ENCODE measurements around the gene DAD1.

GRCh38 chr14:21262353-21262961 lies 6.8 kb downstream of the HNRNPC start:
- PRO-cap = no peak

- PRO-cap = no peak
Observed at GRCh38 chr14:21394746-21395349, 11.0 kb upstream of the SUPT16H start.

- PRO-cap = no peak
Observed at GRCh38 chr14:21525406-21526105, 590 bp downstream of the SALL2 start.

GRCh38 chr14:21852869-21853114 lies 179.2 kb upstream of the OR4E1 start:
- PRO-cap = unidirectional peak, plus-strand start at chr14:21853017

GRCh38 chr14:21913772-21914238 lies 240.2 kb upstream of the OR4E1 start:
- PRO-cap = unidirectional peak, plus-strand start at chr14:21914044

DNA sequence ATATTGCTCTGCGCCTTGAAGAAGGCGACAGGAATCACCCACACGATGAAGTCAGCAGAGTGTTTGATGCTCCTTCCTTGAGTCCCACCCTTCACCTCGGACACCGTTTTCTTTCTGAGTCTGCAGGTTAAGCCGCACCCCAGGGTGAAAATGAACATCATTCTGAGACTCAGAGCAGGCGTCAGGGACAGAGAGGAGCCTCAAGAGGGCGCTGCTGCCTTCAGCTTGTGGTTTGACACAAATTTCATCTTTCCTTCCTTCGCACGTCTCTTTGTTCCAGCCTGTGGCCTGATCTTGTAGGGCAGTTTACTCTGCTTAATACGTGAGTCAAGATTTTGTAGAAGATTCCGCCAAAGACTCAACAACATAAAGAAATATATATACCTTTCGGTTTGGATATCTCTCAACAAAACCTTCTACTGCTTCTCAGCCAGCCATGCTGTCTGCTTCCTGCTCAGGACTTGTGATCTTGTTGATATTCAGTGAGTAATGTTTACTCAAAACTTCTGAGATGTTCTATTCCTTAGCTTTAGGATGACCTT lies 329.2 kb upstream of the OR4E1 start:
- PRO-cap = bidirectional peak, plus-strand start at position 181 of the sequence, minus-strand start at position 102 of the sequence

DNA sequence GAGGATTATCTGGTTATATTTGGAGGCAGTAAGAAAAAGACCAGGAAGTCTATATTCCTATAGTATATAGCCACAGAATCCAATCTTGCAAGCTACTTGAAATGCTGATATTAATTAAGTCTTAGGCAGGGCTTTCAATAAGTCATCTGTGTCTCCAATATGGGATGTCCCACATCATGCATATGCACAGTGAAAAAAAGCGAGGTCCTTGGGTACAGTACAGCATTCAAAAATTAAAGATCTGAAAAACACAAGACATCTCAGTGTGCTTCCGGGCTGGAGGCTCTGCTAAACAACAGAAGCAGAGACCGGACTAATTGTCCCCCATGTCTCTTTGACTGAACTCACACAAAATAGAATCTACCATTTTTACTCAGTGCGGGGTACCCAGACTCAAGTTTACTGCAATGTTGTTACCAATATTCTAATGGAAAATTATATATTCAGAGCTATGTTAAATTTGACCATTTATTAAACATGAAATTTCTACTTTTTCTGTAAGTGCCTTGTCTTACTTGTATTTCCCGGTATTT lies 155.9 kb downstream of the DAD1 start:
- PRO-cap = unidirectional peak, plus-strand start at position 263 of the sequence

- PRO-cap = unidirectional peak, plus-strand start at chr14:22478879
Observed at GRCh38 chr14:22478630-22479102, 110.4 kb downstream of the DAD1 start.

GRCh38 chr14:22493147-22493497 lies 95.9 kb downstream of the DAD1 start:
- PRO-cap = unidirectional peak, plus-strand start at chr14:22493393

DNA sequence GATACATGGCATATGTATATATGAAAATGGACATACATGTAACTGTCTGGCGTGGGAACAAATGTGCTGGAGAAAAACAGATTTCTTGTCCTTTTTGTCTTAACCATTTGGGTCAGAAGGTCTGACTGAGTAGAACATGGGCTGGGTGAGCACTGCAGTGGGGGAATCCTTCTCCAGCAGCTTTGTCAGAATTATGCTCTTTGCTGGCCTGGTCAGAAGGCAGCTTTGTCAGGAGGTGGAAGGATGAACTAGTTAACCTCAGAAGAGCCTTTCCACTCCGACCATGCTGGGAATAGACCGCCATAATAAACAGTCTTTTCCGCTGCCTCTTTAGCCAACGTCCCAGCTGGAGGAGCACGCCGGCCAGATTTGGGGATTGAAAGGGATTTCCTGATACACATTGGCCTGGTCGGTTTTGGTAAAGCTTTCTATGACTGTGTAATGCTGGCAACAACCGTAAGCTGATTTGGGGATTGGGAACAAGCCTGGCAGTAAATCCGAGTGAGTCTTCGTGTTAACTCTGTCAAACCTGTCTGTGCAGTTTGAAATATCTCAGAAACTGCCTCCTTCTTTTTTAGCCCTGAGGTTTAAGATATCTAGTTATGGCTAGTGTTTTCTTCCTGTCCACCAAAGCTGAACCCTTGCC lies 87.1 kb downstream of the DAD1 start:
- PRO-cap = no peak

DNA sequence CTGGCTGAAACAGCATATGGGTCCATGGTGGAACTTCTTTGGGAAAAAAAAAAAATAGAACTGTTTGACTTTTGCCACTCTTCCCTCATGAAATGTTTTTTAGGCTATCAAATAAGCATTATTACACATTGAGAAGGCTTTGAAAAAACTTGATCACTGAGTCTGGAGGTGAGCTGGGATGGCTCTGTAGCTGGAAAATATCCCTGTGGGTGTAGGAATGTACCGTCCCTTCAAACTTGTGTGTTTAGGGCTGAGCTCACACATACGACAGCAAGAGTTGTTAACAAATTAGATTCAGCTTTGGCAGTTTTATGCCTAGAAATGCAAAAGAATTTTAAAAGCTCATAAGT lies 78.6 kb downstream of the DAD1 start:
- PRO-cap = unidirectional peak, minus-strand start at position 238 of the sequence

GRCh38 chr14:22516124-22516516 lies 72.9 kb downstream of the DAD1 start:
- PRO-cap = no peak

- PRO-cap = bidirectional peak, plus-strand start at chr14:22565752, minus-strand start at chr14:22565742
Observed at GRCh38 chr14:22565659-22566137, 23.3 kb downstream of the DAD1 start.

- PRO-cap = bidirectional peak, plus-strand start at chr14:22589498, minus-strand start at chr14:22589215
Observed at GRCh38 chr14:22588773-22589455, at the start of gene DAD1. Gene DAD1, minus strand, starts transcription at chr14:22589224.

DNA sequence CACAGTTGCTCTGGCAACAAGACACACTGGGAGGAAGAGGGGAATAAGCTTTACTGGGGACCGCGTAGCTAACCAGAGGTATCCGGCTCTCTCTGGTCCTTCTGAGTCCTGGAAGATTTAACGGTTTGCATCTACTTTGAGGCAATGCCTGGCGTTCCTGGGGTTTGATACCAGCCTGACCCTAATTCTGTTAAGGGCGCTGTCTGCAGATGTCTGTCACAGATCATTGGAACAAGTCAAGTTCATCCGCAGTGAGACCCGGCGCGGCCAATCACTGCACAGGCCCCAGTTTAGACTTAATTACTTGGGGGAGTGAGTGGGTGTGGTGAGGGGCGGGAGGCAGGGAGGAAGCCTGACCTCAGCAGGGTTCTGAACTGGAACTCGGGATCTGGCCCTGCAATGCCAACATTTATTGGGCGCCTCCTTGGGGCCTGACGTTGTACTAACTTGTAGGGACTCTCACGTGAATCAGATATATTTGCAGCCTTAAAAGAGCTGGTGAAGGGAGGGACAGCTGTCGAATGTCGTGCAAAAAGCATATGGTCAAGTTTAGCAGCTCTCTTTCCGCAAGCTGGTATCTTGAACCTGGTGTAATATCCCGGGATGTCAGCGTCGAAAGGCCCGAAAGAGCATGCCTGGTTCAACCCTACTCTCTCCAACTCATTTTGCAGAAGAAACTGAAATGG lies 575 bp upstream of the DAD1 start:
- PRO-cap = bidirectional peak, plus-strand start at position 43 of the sequence, minus-strand start outside the sequence; bidirectional peak, plus-strand start at position 328 of the sequence, minus-strand start at position 298 of the sequence

- PRO-cap = no peak
Observed at GRCh38 chr14:22603086-22604001, 5.2 kb downstream of the ABHD4 start.

DNA sequence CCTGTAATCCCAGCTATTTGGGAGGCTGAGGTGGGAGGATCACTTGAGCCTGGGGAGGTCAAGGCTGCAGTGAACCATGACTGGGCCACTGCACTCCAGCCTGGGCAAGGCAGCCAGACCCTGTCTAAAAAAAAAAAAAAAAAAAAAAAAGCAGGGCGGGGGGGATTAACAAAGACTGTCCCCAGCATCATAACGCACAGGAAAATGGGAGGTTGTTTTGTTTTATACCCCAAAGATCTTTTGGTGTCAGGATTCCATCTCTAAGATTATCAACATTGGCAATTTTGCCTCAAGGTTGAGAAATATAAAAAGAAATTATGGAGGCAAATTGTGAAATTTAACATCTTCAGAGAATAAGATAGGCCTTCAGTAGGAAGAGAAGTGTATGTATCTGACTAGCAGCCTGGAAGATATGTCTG lies 10.5 kb downstream of the OXA1L start:
- PRO-cap = no peak

- PRO-cap = unidirectional peak, plus-strand start at chr14:22796253
Observed at GRCh38 chr14:22796068-22796506, 19.1 kb downstream of the SLC7A7 start.

- PRO-cap = bidirectional peak, plus-strand start at chr14:22797998, minus-strand start at chr14:22797880
Observed at GRCh38 chr14:22797331-22797922, 17.8 kb downstream of the SLC7A7 start.

DNA sequence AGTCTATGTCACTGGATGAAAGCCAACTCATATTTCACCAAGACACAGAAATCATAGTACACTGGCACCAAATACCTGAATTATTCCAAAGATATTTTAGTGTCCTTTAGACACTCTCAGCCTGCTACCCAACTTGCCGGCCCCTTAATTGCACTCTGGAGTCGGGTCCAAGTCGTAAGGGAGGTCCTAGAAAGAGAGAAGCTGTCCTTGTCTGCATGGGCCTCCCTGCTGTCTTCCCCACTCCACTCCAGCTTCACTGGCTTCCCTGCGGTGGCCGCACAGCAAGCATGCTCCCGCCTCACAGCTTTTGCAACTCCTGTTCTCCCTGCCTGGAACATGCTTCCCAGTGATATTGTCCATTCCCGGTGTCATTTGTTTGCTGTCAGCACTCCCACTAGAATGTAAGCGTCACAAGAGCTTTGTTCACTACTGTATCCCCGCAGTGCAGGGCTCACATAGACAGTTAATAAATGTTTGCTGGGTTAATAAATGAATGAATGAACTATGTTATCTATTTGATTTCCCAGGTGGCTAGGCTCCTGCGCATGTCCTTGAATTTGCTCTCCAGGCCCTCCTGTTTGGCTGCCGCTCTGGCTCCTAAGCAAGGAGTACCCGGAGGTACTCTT lies 5.9 kb upstream of the SLC7A7 start:
- PRO-cap = no peak